Colon Carcinoma Metastatic in the Lung (tissue), 2 donors: ENCODE data around the genes ITGA2B and ADAM11.

GRCh38 chr17:44191985-44192962 lies 5.5 kb downstream of the TMUB2 start:
- PRO-cap, 2 experiments = peak in 1 of 2 experiments; most common plus-strand start chr17:44192419 (in 1)

GRCh38 chr17:44193469-44194339 lies 6.0 kb downstream of the ATXN7L3 start:
- PRO-cap, 2 experiments = no peak in any of the 2 experiments

DNA sequence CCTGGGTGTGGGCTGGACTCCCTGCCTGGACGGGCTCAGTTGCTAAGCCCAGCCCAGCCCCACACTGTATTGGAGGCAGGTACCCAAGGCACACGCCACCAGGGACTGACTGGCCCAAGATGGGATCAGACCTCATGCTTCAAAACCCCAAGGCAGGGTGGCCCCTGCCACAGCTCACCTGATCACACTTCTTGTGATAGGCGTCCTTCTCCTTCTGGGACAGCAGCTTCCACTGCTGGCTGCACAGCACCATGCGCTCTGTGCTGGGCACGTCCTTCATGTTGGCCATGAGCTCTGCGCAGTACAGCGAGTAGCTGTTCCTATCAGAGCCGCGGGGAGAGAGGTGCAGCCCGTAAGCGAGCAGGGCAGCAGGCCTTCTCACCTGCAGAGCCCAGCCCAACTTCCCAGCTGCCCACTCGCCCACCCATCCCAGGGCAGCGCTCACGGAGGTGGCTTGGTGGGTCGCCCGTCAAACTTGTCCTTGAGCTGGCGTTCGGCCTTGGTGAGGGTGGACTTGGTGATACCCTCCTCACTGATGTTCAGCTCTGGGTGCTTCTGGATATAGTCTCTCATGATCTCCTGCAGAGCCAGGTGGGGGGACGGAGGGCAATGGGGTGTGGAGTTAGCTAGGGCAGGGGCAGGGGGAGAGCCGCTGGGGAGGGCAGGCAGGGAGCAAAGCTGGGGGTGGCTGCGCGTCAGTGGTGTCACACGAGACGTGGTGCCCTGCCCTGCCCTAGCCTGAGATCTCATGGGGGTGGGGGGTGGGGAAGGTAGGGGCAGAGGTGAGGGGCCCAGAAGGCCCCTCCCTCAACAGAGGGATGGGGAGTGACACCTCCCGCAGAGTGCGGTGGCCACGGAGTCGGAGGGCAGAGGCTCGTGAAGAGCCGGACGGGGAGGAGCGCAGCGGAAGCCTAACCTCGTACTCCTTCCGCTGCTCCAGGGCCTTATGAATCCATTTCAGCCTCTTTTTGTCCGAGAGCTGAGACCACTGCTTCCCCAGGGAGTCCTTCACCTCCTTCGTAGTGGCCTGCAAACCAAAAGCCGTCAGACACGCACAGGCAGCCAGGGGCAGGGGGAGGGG lies 7.7 kb downstream of the UBTF start:
- PRO-cap, 2 experiments = no peak in any of the 2 experiments

DNA sequence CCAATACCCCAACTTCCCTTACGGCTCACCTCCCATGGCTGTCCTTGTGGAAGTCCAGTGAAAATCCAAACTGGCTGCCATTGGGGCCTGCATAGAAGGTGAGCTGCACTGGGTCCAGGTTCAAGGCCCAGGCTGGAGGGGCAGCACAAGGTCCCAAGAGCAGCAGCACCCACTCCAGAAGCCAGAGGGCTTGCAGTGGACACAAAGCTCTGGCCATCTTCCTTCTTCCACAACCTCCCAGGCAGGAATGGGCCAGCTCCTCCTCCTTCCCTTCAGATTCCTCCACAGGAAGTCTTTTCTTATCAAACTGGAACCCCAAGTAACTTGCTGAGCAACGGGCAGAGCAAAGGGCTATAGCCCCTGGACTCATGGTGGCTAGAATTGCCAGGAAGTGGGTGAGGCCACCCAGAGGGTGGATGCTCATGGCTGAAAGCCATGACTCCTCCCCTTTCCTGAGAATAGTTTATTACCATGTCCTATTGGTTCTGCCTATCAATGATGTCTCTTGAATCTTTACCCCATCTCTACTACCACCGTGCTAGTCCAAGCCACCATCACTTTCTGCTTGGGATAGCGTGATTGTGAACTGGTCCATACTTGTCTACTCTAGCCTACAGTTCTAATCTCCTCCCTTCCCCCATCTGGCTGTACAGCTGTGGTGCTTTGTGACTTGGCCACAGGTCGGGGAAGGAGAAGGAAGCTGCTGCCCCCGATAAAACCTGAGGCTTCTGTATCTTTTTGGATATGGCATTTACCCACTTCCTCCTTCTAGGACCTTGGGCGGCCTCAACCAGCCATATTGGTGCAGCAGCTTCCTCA lies at the start of gene ITGA2B:
Gene ITGA2B, minus strand, starts transcription at position 393 of the 819 bp plus-strand sequence.
- PRO-cap, 2 experiments = no peak in any of the 2 experiments

GRCh38 chr17:44438634-44439009 lies 49.2 kb upstream of the ITGA2B start:
- PRO-cap, 2 experiments = no peak in any of the 2 experiments

DNA sequence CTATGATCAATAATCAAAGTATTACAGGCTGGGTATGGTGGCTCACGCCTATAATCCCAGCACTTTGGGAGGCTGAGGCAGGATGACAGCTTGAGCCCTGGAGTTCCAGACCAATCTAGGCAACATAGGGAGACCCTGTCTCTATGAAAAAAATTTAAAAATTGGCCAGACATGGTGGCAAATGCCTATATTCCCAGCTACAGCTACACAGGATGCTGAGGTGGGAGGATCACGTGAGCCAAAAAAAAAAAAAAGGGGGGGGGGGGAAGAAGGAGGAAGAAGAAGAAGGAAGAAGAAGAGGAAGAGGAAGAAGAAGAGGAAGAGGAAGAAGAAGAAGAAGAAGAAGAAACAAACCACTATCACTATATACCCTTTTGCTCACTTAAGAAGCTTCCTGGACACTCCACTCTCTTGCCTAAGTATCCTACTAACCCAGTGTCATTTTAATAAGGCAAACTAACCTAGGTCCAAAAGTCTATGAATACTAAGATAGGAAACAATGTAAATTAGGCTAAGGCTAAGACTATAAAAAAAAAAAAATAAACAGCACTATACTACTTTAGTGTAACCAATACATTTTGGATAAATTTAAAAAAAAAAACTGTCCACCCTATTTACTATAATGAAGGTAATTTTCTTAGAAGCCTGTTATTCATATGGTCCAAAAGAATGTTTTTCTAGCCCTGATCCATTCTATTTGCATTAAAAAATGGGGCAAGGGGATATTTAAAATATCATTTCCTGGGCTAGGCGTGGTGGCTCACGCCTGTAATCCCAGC lies 54.8 kb downstream of the GPATCH8 start:
- PRO-cap, 2 experiments = no peak in any of the 2 experiments

GRCh38 chr17:44758667-44759129 lies at the start of gene ADAM11:
ADAM11 (plus strand) TSS chr17:44758988.
- PRO-cap, 2 experiments = no peak in any of the 2 experiments

DNA sequence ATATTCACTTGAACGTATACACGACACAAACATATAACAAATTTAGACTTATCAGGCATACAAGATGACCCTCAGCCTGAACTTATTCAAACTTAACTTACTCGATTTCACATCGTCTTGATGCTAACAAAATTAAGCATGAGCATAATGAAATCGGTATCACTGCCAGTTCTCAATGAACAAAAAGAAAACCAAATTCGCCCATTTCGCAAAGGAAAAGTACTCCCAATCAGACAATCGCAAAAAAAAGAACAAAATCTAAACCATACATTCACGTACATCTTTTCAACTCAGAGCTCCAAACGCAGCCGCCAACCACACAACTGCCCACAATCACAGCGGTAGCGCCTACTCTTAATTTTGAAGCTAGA lies 1.1 kb downstream of the GJC1 start:
- PRO-cap, 2 experiments = no peak in any of the 2 experiments

DNA sequence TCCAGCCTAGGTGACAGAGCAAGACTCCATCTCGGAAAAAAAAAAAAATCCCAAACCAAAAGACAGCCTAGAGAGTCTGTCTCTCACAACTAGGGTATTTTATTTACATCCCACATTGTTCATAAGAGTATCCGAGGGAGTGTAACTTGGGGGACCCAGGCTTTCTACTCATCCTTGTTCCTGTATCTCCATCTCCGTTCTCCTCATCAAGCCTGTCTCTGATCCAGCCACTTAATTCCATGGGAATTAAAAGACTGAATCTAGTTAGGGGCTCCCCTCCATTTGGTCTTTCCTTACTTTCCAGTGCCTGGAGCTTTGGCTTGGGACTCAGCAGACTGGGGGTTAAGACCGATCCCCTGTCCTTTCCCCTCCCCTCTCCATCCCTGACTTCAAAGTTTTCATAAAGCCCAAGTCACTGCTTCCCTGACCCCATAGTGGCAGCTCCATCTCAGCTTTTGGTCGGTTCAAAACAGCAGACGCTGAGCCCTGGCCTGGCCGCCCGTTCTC lies 1.7 kb upstream of the HIGD1B start:
- PRO-cap, 2 experiments = no peak in any of the 2 experiments

- PRO-cap, 2 experiments = no peak in any of the 2 experiments
Observed at GRCh38 chr17:44969986-44970807, 2.1 kb upstream of the C1QL1 start.

GRCh38 chr17:45073572-45074236 lies 12.6 kb downstream of the NMT1 start:
- PRO-cap, 2 experiments = no peak in any of the 2 experiments

- PRO-cap, 2 experiments = no peak in any of the 2 experiments
Observed at GRCh38 chr17:45114115-45114515, 18.2 kb downstream of the PLCD3 start.

DNA sequence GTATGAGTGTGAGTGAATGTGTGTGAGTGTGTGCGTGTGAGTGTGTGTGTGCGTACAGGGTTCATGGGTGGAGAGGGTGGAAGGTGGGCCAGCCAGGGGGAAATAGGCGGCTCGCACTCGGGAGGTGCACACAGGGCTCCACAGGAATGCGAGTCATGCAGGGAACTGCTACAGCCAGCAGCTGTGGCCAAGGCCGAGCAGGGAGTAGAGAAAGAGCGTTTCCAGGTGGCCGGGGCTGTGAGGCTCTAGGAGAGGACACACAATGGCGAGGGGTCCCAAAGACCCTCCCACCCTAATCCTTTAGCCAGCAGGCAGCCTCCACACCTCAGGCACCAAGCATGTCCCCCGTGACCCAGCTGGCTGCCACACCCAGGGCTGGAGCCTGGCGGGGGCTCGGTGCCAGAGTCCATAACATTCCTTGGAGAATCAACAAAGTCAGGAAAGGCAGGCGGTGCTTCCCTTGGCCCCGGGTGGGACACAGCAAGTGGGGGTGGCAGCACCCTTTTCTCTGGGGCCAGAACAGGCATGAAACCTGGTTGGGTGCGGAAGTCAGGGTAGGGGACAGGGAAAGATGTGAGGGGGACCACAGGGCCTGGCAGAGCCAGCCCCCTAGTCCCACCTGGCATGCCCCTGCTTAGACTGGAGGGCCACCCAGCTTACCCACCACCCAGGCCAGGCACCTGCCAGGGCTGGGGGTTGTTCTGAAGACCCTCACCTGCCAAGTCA lies 4.4 kb downstream of the PLCD3 start:
- PRO-cap, 2 experiments = no peak in any of the 2 experiments

DNA sequence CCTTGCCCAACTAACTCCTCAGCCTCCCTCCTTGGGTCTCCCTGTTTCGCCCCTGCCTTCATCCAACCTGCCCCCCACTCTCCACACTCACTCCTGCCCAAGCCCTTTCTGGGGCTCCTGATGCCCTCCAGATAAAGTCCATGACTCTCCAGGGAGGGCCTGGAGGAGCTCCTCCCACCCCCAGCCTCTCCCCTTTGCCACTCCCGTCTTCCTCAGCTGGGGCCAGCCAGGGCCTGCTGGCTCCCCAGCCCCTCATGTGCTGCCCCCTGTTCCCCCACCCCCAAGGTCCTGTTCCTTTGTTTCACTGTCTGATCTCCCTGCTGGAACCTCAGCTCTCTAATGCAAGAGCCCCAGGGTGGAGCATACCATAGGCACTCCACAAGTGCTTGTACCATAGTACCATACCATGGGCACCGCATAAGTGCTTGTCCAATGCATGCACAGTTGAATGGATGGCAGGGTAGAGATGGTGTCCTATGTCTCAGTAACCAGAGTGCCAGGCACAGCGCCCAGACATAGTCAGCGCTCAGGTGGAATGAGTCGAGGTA lies 1.6 kb downstream of the PLCD3 start:
- PRO-cap, 2 experiments = no peak in any of the 2 experiments

GRCh38 chr17:45131744-45132358 lies 464 bp downstream of the PLCD3 start:
- PRO-cap, 2 experiments = no peak in any of the 2 experiments

DNA sequence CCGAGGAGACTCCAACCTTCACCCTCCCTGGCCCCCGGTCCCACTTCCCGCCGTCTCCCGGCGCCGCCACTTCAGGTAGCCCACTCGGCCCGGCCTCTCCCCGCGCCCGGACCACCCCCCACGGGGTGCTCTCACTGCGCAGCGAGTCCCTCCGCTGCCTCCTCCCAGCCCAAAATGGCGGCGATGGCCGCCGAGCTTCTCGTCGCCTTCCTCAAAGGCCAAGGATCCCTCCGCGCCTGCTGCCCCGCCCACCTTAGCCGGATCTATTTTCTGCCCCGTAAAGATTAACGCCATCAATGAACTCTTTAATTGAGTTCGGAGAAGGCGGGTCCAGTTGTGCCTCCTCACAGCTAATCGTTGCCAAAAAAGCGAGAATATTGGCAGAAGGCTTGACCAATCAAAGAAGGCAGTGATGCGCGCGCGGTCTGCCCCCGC lies 332 bp upstream of the HEXIM2 start:
- PRO-cap, 2 experiments = peak in 2 of 2 experiments; most common plus-strand start position 308 of the sequence (in 2); most common minus-strand start position 213 of the sequence (in 2)

DNA sequence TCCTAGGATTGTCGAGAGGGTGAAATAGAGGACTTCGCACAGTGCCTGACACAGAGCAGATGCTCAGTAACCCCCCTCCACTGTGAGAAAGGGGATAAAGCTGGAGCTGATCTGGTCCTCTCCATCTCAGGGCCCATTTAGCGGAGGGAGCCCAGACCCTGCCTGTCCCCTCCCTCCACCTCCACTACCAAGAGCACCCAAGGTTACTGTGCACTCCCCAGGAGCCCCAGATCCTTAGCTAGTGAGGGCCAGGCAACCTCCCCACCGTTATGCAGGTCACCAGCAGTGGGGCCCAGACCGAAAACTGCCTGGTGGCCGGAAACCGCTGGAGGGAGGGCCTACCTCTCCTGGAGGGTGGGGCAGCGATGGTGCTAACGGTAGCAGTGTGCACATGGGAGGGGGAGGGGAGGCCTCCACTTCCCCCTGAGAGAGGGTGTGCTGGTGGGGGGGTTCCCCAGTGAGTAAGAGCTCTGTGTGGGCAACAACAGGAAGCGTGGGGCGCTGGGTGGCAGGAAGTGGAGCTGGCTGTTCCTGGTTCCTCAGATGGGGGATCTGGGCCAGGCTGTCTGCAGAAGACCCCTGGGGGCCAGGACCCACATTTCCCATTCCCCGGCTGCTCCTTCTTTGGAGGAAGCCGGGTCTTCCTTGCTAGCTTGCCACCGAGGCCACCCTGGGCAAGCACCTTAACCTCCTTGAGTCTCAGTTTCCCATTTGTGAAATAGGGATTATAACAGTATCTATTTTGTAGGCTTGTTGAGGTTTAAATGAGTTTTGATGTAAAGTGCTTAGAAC lies 4.4 kb downstream of the FMNL1 start:
- PRO-cap, 2 experiments = peak in 2 of 2 experiments; most common plus-strand start position 542 of the sequence (in 2); most common minus-strand start position 306 of the sequence (in 2)

- PRO-cap, 2 experiments = no peak in any of the 2 experiments
Observed at GRCh38 chr17:45241358-45242320, 20.0 kb downstream of the FMNL1 start.

- PRO-cap, 2 experiments = no peak in any of the 2 experiments
Observed at GRCh38 chr17:45411490-45412832, 20.7 kb downstream of the ARHGAP27 start.

DNA sequence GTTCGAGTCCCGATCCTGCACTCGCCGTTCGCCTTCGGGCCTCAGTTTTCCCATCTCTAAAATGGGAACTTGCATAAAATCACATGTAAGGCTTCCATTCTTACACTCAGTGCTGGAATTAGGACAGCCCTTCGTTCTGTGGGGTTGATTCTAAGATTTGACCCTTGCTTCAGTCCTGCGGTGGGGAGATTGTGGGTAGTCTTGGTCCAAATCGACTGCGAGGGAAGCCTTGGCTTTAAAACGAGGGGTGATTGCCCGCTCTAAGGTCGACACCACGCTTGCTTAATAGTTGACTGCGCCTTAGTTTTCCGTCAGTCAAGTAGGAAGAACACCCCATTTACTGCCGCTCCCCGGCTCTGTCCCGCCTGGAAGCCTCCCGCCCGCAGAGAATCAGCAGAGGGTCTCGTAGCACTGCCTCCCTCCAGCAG lies 2.3 kb downstream of the ARHGAP27 start:
- PRO-cap, 2 experiments = no peak in any of the 2 experiments